ENCODE data around the gene NAGK.

- RRBS = no CpG with 5 or more reads among the region's 7 CpGs
Measured at GRCh38 chr2:69572551-69573028, 70.9 kb downstream of the AAK1 start.

GRCh38 chr2:69604622-69605465 is 38.7 kb downstream of the AAK1 start:
- RRBS = no CpG with 5 or more reads among the region's 5 CpGs

DNA sequence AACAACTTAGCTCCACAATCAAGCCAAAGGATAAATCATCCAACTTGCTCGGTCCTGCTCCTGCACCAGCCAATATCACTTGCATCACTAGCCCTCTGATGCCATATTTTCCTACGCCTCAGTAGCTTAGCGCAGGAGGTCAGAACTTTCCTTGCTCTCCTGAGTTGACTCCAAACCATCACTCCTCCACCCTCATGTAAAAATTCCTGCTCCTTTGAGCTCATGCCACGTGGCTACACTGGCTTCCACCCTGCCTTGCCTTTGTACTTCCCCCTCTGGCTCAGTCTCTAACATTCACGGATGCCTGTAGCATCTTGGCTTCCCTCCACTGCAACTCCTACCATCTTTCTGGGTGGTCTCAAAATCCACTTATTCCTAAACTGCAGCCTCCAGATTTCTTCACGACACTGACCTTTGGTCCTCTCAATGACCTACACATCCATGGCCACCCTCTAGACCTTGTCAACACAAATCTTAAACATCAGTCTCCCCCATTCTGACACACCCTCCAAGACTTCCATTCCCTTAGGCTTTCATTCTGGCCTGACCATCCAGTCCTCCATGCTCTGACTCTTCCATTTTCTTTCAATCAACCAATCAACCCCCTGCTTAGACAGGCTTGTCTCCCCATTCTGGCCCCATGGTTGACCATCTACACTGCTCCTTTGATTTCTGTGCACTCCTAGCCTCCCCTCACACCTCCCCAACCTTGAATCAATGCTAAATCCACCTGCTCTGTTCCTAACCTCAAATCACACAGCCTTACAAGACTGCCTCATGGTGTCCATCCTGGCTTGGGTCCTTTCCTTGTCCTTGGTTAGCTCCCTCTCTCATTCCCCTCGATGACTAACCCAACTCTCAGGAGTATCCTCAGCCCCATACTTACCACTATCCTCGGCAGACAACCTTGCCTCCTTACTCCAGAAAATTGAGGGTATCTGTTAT is 24.9 kb downstream of the AAK1 start:
- RRBS = no CpG with 5 or more reads among the region's 8 CpGs

DNA sequence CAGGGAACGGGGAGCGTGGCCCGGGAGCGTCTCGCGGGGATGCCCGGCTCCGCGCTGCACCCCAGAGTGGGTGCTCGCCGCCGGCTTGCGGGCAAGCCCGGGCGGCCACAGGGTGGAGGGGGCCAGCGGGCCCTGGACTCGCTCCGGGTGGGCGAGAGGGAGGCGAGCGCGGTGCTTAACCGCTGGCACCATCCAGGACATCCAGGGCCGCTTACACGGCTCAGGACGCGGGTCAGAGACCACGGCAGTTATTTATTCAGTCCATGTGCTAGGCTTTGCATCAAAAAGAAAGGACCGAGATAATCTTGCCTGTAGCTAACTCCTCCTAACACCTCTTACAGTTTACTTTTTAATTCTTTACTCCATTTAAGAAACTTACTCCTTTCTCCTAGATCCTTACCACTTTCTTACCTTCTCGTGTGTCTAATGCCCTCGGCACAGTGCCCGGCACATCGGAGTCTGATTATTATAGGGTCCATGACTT is 325 bp downstream of the ANXA4 start:
- RRBS = 3% methylated on average over 11 of the region's 33 CpGs

DNA sequence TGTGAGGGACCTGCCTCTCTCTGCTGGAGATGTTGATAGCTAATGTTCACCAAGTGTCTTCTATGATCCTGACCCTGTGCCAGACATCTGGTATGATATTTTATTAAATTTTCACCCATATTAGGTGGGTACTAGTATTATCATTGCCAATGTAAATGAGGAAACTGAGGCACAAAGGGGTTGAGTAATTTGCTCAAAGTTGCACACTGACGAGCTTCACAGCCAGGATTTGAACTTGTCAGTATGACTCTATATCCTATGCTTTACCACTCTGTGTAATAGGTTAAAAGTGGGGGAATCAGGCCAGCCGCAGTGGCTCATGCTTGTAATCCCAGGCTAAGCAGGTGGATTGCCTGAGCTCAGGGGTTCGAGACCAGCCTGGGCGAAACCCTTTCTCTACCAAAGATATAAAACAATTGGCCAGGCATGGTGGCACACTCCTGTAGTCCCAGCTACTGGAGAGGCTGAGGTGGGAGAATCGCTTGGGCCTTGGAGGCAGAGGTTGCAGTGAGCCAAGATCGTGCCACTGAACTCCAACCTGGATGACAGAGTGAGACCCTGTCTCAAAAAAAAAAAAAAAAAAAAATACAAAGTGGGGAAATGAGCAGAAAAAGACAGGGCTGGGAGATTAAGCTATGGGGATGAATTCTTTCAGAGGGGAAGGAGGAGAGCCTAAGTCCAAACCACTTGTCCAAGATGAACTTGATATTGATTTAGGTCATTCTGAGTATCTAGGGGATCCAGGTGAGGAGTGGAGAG is 9.2 kb downstream of the ANXA4 start:
- RRBS = no CpG with 5 or more reads among the region's 6 CpGs

DNA sequence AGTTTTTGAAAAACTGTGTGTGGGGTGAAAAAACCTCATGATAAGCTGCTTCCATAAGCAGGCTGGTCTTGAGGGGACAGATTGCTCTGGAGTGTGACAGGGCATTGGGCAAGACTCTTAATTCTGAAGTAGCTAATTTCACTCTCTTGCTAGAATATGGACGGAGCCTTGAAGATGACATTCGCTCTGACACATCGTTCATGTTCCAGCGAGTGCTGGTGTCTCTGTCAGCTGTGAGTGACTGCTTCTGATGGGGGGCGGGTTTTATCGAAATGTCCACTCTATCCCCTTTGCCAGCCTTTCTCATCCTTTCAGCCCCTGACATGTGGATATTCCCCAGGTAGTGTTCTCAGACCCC is 19.0 kb upstream of the GMCL1 start:
- RRBS = no CpG with 5 or more reads among the region's 6 CpGs

- RRBS = no CpG with 5 or more reads among the region's 2 CpGs
Measured at GRCh38 chr2:70018797-70019463, 57.5 kb upstream of the ASPRV1 start.

GRCh38 chr2:70043378-70044023 is 43.8 kb upstream of the PCBP1 start:
- RRBS = no CpG with 5 or more reads among the region's 5 CpGs

DNA sequence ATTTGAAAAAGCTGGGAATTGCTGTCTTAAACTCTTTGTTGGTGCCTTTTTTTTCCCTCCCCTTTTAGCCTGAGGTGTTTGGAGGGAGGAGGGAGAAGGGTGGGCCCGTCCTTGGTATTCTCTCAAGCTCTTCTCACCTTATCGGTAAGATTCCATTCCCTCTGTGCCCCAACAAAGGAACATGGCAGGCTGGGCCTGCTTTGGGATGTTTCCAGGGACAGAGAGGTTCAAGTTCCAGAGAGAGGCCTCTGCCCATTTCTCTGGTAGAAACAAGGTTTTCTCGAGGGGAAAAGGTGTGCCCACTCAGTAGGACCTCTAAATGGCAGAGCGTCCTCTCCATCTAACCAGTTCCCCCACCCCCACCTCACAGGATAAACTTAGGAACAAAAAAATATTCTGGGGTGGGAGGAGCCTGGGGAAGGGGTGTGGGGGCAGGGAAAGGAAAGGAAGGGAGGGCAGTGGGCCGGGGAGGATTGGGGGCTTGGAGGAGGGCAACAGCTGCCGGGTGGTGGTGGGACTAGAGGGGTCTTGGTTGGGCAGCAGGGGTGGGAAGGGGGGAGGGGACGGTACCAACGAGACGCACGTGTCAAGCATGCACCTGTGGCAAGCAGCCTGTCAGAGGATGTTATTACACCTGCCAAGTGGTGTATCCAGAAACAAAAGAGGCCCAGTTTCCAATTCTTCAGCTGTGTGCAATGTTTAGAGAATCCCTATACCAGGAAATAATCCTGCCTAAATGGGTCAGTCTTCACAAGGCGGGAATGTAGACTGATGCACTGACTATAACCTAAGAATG is 2.1 kb downstream of the PCBP1 start:
- RRBS = no CpG with 5 or more reads among the region's 11 CpGs

DNA sequence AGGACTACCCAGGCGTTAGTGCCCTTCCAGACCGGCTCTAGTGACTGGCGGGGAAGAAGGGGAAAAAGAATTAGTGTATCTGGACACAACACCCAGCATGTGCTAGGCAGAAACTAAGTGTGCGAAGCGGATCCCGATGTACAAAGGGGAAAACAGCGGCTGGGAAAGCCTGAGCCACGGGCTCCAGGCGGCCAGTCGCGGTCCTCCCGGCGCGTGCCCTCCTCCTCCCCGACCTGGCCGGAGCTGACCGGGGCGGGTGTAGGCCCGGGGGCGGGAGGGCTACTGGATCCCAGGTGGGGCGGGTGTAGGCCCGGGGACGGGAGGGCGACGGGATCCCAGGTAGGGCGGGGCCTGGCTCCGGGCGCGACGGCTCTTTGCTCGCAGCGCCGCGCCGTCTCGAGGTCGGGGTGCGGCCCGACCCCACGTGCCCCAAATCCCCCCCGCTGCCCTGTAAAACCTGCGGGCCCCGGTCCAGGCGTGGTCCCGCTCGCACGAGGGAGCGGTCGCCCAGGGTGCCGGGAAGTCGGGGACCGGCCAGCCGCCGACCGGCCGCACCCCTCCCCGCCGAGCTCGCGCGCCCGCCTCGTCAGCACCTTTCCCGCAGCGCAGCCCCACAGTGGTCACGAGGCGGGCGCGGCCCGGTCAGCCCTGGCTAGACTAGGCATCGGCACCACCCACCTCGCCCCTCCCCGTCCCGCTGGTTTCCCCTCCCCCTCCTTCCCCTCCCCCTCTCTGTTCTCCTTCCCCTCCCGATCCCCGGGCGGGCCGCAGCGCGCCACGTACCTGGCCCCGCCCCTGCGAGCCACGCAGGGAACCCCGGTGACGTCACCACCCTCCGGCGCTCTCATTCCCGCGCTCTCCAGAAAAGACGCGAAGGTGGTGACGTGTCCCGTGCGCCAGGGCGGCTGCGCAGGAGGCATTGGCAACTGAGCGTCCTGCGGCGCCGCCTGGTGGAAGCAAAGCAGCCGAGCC is 48.6 kb downstream of the C2orf42 start:
- RRBS = 1% methylated on average over 51 of the region's 102 CpGs

DNA sequence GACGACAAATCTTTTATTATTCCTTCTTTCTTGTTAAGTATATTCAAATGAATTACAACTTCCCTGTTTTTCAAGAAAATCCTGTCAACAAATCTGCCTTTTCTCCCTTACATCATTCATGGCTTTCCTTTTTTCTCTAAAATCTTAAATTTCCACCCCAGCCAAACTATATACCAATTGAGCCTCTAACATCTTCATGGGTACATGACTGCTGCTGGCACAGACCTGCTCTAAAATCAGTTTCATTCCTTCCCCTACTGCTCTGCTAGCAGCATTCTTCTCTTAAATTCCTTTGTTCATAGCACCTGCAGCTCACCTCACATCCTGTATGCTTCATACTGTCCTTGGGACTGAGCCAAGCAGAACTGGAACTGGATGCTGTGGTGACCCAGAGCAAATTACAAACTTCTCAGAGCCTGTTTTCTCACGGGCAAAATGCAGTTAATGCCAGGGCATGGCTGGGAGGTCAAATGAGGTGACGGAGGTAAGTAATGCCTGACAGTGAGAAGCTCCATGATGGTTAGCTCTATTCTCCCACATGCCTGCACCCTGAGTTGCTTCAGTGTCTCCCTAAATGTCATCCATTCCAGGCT is 29.9 kb downstream of the C2orf42 start:
- RRBS = no CpG with 5 or more reads among the region's 3 CpGs

DNA sequence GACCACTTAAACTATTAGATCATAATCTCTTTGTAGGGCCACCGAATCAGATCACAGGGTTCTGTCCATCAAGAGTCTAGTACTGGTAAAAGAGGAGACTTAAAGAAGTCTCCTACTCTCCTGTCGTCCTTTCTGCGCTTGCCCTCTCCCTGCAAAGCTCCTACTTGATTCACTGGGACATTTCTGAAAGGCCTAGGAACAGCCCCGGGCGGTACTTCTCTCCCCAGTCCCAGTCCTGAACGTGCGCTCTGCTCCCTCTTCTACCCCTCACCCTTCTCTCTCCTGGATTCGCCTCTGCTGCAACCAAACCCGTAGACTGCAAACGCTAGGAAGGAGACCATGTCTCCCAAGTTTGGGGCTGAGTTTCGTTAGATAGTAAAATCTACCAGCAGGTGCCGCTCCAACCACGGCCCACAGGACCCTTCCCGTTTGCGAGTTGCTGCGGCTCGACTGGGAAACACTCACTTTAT is 1.0 kb downstream of the FIGLA start:
- RRBS = no CpG with 5 or more reads among the region's 17 CpGs

- RRBS = 76% methylated on average over 8 of the region's 19 CpGs
Measured at GRCh38 chr2:70901808-70902422, 1.5 kb downstream of the VAX2 start.

- RRBS = no CpG with 5 or more reads among the region's 5 CpGs
Measured at GRCh38 chr2:70986340-70987149, 8.1 kb downstream of the ANKRD53 start.

- RRBS = no CpG with 5 or more reads among the region's 16 CpGs
Measured at GRCh38 chr2:71001062-71001478, 6.4 kb upstream of the TEX261 start.

DNA sequence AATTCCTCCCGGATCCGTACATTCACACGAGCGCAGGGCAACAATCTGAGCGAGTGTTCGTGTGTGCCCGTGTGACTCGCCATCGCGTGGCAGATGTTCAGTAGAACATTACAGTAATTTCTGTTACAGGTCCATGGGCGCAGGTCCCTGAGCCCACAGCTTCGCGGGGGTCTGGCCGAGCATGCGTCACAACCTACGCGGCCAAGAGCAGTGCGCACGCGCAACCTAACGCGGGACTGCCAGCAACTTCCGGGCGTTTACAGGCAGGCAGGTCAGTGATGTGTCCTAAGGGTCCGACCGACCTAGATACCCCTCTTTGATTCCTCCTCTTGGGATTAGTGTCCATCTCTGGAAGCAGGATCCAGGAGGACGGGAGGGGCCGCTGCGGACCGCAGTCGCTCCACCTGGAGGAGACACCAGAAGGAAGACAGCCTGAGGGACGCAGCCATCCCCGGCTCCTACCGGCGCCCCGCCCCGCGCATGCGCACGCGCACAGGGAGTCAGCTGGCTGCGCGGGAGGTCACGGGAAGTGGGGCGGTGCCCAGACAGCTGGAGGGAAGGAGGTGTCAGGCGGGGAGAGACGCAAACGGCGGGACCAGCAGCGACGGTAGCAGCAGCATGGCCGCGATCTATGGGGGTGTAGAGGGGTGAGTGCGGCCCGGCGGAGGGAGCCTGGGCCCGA is at the start of gene NAGK:
NAGK (plus strand) TSS at position 583 of the 682 bp plus-strand sequence.
- RRBS = under 1% methylated on average over 3 of the region's 57 CpGs

- RRBS = no CpG with 5 or more reads among the region's 8 CpGs
Measured at GRCh38 chr2:71069724-71070305, 1.4 kb downstream of the NAGK start.

DNA sequence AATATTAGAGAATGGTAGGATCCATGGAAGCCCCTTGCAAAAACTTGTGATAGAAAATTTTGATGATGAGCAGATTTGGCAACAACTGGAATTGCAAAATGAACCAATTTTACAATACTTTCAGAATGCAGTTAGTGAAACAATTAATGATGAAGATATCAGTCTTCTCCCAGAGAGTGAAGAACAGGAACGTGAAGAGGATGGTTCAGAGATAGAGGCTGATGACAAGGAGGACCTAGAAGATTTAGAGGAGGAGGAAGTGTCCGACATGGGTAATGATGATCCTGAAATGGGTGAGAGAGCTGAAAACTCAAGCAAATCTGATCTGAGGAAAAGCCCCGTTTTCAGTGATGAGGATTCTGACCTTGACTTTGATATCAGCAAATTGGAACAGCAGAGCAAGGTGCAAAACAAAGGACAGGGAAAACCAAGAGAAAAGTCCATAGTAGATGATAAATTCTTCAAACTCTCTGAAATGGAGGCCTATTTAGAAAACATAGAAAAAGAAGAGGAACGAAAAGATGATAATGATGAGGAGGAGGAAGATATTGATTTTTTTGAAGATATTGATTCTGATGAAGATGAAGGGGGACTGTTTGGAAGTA is 2.6 kb downstream of the MPHOSPH10 start:
- RRBS = no CpG with 5 or more reads among the region's 4 CpGs

GRCh38 chr2:71338585-71338969 is 7.0 kb downstream of the ZNF638 start:
- RRBS = no CpG with 5 or more reads among the region's 3 CpGs

DNA sequence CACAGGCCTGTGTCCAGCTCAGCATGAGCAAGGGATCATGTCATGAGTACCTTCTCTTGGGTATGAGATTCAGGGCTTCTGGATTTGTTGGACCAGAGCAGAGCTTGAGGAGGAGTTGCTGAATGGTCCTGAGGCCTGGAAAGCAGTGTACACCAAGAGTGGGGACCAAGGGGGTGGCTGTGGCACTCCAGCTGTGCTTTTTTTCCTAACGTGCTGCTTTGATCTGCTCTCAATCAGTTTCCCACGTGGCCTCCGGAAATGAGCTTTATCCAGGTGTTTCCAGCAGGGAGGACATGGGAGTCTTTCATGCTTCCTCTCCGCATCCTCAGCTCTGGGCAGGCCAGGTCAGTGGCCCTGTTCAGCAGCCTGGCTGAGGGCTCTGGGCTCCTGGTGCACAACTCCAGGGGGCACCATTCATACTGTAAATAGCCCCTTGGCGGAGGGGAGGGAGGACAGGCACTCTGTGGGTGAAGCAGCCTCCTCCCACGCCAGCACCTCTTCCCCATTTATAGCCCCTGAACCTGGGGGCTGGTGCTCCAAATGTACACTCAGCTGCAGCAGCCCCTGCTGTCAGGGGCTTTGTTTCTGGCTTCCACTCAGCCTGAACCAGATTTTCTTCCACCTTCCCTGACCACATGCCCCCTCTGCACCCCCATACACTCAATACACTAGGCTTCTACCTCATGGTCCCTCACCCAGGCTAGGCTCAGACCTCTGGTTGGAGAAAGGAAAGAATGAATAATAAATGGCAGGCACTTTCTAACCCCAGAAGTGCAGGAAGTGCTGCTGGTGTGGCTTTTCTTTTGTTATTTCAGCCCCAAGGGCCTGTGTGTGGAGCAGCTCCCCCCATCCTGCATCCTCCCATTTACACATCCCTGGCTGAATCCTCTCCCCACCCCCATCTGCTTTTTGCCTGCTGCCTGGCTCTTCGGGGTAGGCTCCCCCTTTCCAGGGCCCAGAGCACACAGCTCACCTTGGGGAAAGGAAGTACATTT is 11.0 kb upstream of the DYSF start:
- RRBS = no CpG with 5 or more reads among the region's 7 CpGs

Data from epithelial cell of prostate (primary cell).